SK-MEL-5 (cell line): ENCODE measurements around the genes GPR42 and ETV2.

GRCh38 chr19:35090450-35091354, 24.9 kb upstream of the FXYD3 start:
RAMPAGE:
- cytosol, long total RNA: no peak
- long total RNA: no peak
- nucleus, long total RNA: no peak

DNA sequence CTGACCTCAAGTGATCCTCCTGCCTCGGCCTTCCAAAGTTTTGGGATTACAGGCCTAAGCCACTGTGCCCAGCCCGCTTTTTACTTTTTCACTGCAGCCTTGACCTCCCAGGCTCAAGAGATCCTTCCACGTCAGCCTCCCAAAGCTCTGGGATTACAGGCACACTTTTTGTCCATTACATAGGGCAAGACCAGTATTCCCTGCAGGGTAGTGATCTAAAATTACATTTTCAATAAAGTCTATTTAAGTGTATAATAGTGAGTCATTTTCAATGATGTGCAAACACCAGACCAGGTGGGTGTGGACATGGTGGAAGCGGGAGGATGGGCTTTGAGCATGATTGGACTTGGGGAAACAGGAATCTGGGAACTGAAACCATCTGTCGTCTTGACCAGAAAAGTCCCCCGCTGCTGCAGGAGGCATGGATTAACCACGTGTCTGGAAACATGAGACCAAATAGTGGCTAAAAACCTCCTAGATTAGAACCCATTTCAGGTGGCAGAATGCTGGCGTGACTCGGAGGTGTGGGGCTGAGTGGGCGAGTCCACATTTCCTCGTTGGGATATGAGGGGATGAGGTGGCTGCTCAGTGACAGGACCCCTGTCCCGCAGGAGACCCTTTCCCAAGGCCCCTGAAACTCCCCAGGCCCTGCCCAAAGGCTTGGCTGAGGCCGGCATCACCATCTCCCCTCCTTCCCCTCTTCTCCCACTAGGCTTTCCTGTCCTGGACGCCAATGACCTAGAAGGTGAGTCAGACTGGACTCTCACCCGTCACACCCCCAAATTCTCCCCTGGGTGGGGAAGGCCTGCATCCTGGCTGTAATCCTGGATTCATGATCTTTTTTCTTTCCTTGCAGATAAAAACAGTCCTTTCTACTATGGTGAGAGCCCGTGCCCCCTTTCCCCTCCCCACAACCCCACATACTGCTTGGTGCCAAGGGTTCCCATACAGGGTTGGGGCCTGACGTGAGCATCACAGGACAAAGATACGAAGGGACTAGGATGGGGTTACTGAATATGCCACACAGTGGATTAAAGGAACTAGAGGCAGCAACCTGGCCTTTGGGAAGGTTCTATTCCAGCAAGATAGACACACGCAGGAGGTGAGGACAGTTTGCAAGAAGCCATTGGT, 5.1 kb downstream of the FXYD3 start:
RAMPAGE:
- cytosol, long total RNA: no peak
- long total RNA: no peak
- nucleus, long total RNA: no peak

RAMPAGE:
- cytosol, long total RNA: no peak
- long total RNA: no peak
- nucleus, long total RNA: no peak
These were observed 8.2 kb downstream of the LGI4 start for GRCh38 chr19:35126603-35127183.

RAMPAGE:
- cytosol, long total RNA: no peak
- long total RNA: no peak
- nucleus, long total RNA: no peak
These were observed 3.5 kb downstream of the FXYD5 start for GRCh38 chr19:35157891-35158572.

GRCh38 chr19:35175804-35176091, 21.2 kb downstream of the FXYD5 start:
RAMPAGE:
- cytosol, long total RNA: no peak
- long total RNA: no peak
- nucleus, long total RNA: no peak

RAMPAGE:
- cytosol, long total RNA: no peak
- long total RNA: no peak
- nucleus, long total RNA: no peak
These were observed 328 bp downstream of the LSR start for GRCh38 chr19:35249236-35249423.

DNA sequence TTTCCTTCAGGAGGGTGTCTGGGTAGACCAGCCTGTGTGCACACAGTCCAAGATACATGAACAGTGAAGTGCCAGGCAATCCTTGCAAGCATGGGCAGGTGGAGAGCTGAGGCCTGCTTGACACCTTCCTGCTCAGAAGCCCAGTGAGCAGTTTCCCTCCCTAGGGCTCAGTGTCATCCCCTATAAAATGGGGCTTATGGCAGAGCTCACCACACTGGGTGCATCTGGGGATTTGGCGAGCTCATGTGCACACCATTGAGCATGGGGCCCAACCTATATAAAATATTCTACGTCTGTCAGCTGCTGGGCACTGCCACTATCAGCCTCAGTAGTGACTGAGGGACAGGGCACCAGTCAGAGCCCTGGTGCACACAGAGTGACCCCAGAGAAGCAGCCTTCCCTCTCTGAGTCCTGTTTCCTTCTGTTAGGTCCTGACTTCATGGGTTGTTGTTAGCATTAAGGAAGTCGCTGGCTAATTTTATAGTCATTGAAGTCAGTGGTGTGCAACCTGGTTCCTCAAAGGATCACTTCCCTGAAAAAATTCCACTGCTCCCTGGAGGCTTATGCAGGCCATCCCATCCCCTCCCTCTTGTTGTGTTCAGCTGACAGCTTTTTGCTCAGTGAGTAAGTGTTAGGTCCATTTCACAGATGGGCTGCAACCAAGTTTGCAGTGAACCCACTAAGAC, 4.1 kb upstream of the USF2 start:
RAMPAGE:
- cytosol, long total RNA: no peak
- long total RNA: no peak
- nucleus, long total RNA: no peak

GRCh38 chr19:35267939-35268159, 913 bp upstream of the USF2 start:
RAMPAGE:
- cytosol, long total RNA: no peak
- long total RNA: no peak
- nucleus, long total RNA: no peak

DNA sequence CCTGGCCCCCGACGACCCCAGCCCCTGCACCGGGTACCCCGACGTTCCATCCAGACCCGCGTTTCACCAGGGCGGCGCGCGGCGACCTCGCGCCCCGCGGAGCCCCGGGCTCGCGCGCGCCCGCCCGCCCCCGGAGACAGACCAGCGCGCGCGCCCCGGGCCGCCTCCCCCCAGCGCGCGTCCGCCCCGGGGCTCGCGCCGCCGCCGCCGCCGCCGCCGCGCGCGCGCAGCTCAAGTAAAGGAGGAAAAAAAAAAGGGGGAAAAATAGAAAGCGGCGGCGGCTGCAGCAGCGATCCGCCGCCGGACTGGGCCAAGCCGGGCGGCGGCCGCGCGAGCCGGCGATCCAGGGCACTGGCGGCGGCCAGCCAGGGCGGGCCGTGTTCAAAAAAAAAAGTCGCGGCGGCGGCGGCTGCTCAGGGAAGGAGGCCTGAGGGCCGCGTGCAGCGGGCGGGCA, 417 bp upstream of the USF2 start:
RAMPAGE:
- cytosol, long total RNA: no peak
- long total RNA: no peak
- nucleus, long total RNA: no peak

GRCh38 chr19:35269189-35270217, 741 bp downstream of the USF2 start:
RAMPAGE:
- cytosol, long total RNA: no peak
- long total RNA: no peak
- nucleus, long total RNA: no peak

RAMPAGE:
- cytosol, long total RNA: no peak
- long total RNA: no peak
- nucleus, long total RNA: no peak
These were observed 15.3 kb upstream of the CD22 start for GRCh38 chr19:35313573-35314138.

RAMPAGE:
- cytosol, long total RNA: no peak
- long total RNA: no peak
- nucleus, long total RNA: no peak
These were observed 2.6 kb downstream of the CD22 start for GRCh38 chr19:35331371-35332162.

DNA sequence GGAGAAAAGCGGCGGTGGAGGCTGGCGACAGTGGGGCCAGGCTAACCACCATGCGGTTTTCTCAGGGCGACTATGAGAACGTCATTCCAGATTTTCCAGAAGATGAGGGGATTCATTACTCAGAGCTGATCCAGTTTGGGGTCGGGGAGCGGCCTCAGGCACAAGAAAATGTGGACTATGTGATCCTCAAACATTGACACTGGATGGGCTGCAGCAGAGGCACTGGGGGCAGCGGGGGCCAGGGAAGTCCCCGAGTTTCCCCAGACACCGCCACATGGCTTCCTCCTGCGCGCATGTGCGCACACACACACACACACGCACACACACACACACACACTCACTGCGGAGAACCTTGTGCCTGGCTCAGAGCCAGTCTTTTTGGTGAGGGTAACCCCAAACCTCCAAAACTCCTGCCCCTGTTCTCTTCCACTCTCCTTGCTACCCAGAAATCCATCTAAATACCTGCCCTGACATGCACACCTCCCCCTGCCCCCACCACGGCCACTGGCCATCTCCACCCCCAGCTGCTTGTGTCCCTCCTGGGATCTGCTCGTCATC, 1.1 kb upstream of the FFAR1 start:
RAMPAGE:
- cytosol, long total RNA: no peak
- long total RNA: no peak
- nucleus, long total RNA: no peak

GRCh38 chr19:35370891-35371359, at the start of gene GPR42:
TSS of gene GPR42 (plus strand) at chr19:35371068.
RAMPAGE:
- cytosol, long total RNA: no peak
- long total RNA: no peak
- nucleus, long total RNA: no peak

RAMPAGE:
- cytosol, long total RNA: start-site peak on the plus strand at chr19:35399505-35399573, 208 and 186 reads in 2 replicates
- long total RNA: start-site peak on the plus strand at chr19:35399487-35399604, 869 and 591 reads in 2 replicates
- nucleus, long total RNA: start-site peak on the plus strand at chr19:35399455-35399613, 2,368 and 795 reads in 2 replicates
These were observed 28.4 kb downstream of the GPR42 start for GRCh38 chr19:35399307-35399627.

GRCh38 chr19:35638053-35638535, 3.5 kb upstream of the ETV2 start:
RAMPAGE:
- cytosol, long total RNA: no peak
- long total RNA: no peak
- nucleus, long total RNA: no peak

RAMPAGE:
- cytosol, long total RNA: no peak
- long total RNA: no peak
- nucleus, long total RNA: no peak
These were observed at the start of gene ETV2 for GRCh38 chr19:35641166-35642256. TSS of gene ETV2 (plus strand) at chr19:35641745.

RAMPAGE:
- cytosol, long total RNA: start-site peak on the minus strand at chr19:35740559-35740598, 27 and 45 reads in 2 replicates
- long total RNA: start-site peak on the minus strand at chr19:35740561-35740614, 17 and 22 reads in 2 replicates
- nucleus, long total RNA: no peak
These were observed 1.6 kb downstream of the IGFLR1 start for GRCh38 chr19:35740250-35741436.

DNA sequence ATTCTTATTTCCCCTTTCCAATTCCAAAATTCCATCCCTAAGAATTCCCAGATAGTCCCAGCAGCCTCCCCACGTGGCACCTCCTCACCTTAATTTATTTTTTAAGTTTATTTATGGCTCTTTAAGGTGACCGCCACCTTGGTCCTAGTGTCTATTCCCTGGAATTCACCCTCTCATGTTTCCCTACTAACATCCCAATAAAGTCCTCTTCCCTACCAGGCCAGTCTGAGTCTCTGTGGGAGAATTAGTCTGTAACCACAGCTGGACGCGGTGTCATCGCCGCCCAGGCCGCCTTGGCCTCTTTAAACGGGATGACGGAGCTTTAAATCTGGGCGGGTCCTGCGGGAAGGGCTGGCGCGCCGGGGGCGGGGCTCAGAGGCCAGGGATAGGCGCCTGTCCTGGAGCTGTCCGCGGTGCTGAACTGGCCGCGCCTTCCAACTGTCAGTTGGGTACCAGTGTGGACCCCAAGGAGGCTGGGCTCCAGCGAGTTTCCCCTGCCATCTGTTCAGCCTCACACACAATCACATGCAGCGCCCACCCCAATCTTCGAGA, 11.3 kb downstream of the APLP1 start:
RAMPAGE:
- cytosol, long total RNA: no peak
- long total RNA: no peak
- nucleus, long total RNA: no peak

DNA sequence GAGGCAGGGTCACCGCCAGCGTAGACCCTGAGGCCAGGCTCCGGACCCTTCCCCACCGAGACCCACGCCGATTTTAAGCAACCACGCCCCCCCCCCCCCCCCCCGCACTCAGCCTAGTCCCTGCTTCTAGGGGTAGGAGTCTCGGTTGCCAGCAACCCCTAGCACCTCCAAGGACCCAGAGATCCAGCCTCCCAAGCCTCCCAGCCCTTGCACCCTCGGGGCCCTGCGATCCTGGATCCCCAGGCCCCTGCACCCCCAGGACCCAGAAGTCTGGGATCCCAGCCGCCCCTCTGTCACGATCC, 2.4 kb upstream of the HCST start:
RAMPAGE:
- cytosol, long total RNA: no peak
- long total RNA: no peak
- nucleus, long total RNA: no peak